Camera-type eye (tissue), 1 donor: ENCODE measurements around a stretch of chr1.

DNA sequence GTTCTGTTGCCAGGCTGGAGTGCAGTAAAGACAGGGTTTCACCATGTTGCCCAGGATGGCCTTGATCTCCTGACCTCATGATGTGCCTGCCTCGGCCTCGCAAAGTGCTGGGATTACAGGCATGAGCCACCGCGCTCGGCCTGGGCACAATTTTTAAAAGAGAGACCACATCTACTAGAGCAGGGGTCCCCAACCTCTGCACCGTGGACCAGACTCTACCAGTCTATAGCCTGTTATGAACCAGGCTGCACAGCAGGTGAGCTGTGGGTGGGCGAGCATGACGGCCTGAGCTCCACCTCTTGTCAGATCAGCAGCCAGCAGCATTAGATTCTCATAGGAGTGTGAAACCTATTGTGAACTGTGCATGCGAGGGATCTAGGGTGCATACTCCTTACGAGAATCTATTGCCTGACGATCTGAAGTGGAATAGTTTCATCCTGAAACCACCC, 20.8 kb downstream of the TNNT2 start:
- RAMPAGE, long total RNA = no peak

DNA sequence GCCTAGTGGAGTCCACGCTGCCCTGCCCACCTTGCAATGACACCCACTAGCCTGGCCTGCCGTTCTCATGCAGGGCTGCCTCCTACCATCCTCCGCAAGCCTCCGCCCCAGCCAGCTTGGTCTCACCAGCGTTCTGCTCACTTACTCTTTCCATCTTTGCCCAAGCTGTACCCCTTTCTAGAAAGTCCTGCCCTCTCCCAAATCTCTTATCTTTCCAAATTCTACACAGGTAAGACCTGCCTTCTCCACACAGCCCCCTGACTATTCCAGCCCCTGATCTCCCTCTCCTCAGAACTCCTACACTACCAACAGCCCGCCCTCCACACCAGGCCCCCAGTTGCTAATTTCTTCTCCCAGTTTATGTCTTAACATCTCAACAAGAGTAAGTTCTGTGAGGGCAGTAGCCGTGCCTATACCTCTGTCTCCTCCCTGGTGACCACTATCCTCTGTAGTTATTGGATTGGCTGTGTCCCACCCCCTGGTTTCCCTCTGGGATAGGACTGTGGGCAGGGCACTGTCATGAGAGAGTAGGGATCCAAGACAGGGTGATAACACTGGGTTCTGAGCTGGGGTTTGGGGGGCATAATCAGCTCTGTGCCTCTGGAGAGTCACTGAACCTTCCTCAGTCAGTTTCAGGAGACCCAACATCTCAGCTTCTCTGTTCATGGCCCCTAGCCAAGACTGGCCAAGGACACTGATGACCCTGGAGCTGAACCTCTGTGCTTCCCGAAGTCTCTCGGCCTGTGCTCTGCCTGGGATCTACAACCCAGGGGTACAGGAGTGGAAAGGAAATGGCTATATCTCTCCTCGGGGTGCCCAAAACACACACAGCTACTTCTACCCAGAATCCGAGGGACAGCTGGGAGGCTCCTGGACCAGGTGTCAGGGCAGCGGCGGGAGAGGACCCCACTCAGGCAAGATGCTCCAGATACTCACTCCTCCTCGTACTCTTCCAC, 4.9 kb downstream of the TNNT2 start:
- RAMPAGE, long total RNA = no peak

- RAMPAGE, long total RNA = no peak
These were observed 1.6 kb downstream of the TNNT2 start for GRCh38 chr1:201375729-201376495.

GRCh38 chr1:201384207-201384476, 6.7 kb upstream of the TNNT2 start:
- RAMPAGE, long total RNA = no peak

GRCh38 chr1:201405232-201405826, 6.2 kb upstream of the LAD1 start:
- RAMPAGE, long total RNA = no peak

DNA sequence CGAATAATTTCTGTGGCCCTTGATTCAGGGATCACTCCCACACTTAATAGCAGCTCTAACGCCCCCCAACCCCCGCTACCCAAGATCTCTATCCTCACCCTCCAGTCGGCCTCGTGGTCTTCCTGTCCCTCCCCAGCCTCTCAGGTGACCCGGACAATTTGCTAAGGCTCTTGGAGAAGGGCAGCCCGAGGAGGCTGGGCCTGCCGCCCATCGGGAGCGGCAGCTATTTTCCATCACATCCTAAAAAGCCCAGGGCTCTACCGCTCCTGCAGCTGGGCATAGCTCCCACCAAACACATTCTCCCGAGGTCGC, 12.0 kb upstream of the PHLDA3 start:
- RAMPAGE, long total RNA = no peak

- RAMPAGE, long total RNA = no peak
These were observed 15.2 kb upstream of the PHLDA3 start for GRCh38 chr1:201483792-201484926.

DNA sequence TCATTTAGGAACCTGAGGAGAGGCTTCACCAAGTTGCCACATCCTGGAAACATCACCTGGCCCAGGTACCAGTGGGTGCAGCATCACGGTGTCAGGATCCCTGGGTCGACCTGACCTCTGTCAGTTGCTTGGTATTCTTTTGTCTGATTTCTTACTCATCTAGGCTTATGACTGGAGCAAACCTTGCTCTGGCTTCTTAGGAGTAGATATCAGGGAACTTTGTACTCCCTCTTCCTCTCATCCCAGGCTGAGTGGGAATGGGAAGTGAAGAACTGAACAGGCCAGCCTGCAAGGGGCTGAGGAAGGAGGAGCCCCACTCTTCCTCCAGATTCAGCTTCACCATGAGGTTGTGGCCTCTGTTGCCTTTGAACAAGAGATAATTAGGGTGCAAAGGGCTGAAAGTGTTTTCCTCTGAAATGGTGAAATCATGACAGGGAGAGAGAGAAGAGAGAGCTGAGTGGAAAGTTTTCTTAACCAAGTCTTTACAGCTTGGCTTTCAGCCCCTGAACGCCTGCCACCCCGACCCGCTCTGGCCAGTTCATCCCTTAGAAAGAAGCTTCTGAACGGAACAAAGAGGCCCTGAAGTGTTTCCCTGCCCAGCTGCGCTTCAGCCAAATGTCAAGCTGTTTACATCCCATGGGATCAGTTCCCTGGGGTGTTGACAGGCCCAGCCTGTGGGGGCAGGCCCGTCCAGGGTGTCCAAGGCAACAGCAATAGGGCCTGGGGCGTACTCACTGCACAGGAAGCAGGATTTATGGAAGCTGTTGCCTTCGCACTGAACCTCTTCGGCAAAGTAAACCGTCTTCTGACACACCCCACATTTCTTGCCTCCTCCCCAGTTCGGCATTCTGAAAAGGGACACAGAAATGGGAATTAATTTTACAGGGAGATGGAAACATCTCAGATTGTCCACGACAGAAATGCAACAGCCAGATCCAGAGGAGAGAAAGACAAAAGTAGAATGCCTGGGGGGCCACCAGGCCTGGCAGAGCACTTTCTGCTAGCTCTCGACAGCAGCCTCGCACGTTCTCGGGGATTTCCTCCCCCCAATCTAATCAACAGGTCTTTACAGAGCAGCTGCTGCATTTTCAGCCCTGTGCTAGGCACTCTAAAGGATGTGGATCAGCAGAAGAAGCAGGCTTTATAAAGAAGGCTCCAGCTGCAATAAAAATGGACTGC, 11.1 kb downstream of the CSRP1 start:
- RAMPAGE, long total RNA = no peak

- RAMPAGE, long total RNA = no peak
These were observed 6.0 kb downstream of the CSRP1 start for GRCh38 chr1:201500561-201501682.

DNA sequence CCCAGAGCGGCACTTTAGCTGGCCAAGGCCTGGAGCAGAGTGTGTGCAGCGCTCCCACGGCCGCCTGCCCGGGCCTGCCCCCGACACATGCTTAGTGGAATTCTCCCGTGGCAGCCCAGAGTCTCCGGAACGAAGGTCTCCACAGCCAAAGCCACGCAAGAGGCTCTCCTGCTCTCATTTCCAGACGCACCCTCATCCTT, 7.7 kb upstream of the NAV1 start:
- RAMPAGE, long total RNA = no peak

- RAMPAGE, long total RNA = no peak
These were observed 699 bp downstream of the SHISA4 start for GRCh38 chr1:201889356-201889837.

DNA sequence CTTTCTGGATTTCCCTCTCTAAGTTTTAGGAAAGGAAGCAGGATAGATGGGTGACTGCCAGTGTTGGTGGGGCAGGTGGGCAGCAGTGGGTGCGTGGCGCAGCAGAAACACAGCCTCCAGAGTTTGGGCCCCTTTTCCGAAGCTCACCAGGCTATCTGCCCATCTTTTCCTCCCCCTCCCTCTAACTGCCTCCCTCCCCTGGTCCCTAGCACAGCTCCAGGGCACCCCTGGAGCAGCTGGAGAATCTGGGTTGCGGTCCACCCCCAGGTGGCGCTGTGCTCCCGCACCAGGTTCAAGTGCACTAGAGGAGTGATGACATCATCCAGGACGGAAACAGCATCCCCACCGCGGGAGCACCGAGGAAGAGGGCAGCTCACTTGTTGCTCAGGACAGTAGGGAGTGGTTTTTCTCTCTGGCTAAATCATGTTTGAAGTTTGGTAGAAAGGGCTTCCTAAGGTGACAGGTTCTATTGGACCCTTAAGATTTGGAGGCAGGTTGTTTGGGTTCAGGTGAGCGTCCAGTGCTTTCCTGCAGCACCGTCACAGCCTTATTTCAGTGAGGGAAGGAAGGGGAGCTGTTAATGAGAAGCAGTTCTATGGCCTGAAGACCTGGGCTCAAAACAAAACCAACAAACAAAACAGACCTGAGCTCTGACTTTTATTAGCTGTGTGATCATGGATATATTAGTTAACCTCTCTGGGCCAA, 7.3 kb downstream of the SHISA4 start:
- RAMPAGE, long total RNA = no peak

GRCh38 chr1:201897082-201897764, 8.5 kb downstream of the SHISA4 start:
- RAMPAGE, long total RNA = no peak

- RAMPAGE, long total RNA = no peak
These were observed 13.4 kb downstream of the SHISA4 start for GRCh38 chr1:201902091-201902578.

GRCh38 chr1:201917332-201918246, 28.8 kb downstream of the LMOD1 start:
- RAMPAGE, long total RNA = no peak

DNA sequence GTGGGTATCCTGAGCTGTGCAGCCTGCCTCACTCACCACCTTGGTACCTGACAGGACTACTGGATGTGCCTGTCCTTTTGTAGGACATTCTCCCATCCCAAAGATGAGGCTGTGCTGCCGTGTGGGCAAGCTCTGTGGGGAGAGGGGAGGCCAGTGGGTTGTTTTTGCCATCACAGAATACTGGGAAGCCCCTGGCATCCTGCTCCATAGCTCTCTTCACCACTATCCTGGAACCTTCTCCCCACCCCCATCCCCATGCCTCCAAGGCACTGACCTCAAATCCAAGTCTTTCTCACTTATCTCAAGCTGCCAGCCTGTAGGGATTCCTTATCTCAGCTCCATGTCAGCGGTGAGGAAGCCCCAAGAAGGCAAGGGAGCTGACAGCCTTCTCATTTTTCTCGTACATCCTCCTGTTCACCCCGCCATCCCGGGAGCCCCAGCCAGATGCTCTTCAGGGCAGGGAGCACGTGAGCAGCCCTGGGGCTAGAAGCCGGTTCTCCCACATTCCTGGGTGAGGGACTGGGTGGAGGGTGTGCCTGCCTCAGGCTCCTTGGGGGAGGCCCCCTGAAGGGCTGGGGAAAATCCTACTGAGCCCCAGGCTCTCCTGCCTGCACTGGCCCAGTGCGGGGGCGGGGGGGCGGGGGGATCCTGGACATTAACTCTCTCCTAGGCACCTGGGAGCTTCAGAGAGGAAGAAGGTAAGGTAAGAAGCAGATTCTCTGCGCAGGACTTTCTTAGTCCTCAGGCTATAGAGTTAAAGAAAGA, 2.4 kb upstream of the ELF3 start:
- RAMPAGE, long total RNA = no peak

DNA sequence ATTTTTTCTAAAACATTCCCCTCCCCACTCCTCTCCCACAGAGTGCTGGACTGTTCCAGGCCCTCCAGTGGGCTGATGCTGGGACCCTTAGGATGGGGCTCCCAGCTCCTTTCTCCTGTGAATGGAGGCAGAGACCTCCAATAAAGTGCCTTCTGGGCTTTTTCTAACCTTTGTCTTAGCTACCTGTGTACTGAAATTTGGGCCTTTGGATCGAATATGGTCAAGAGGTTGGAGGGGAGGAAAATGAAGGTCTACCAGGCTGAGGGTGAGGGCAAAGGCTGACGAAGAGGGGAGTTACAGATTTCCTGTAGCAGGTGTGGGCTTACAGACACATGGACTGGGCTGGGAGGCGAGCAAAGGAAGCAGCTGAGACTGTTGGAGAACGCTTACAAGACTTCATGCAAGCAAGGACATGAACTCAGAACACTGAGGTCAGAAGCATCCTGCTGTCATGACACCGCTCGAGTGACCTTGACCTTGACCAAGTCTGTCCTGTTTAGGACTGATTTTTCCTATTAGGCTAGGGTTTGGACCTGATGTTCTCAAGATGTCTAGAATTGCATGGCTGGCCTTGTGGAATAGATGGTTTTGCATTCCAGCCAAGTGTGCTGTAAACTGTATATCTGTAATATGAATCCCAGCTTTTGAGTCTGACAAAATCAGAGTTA, 5.6 kb downstream of the ELF3 start:
- RAMPAGE, long total RNA = no peak

DNA sequence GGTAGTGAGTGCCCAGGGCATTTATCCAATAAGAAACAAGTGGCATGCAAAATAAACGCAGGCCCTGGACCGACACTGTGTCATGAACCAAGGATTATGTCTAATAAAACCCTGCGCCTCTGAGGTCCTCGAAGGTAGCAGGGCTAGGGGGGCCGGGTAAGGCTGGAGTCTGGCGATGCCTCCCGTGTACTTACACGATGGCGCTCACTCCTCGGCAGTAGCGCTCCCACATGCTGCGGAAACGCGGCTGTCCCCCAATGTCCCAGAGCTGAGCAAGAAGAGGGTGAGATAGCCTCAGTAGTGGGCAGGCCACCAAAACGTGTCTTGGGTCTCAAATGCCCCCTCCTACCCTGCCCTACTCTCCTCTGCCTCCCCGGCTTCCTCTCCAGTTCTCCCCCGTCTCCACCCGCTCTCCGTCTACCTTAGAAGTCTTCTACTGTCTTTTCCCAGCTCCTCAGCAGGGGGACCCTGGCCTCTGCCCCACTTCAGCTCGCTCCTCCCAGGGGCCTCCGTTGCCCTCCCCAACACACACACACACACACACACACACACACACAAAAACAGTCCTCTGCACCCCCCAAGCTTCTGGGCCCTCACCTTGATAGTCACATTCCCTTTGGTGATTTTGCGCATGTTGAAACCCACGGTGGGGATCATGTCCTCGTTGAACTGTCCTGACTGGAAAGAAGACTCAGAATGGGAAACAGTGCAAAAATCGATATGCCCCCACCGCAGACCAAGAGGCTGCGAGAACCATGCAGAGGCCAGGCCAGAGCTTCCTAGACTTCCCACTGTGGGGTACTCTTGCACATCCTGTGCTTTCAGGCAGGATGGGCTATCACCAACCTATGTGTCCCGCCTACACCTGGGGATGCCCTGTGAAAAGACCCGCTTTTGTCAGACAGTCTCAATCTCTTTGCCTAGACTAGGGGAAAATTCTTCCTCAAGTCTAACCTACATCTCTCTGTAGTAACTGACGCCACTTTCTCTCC, 6.5 kb downstream of the ARL8A start:
- RAMPAGE, long total RNA = no peak

- RAMPAGE, long total RNA = no peak
These were observed 2.3 kb upstream of the ARL8A start for GRCh38 chr1:202146757-202147415.

- RAMPAGE, long total RNA = no peak
These were observed 5.8 kb downstream of the PTPN7 start for GRCh38 chr1:202154499-202155191.